REH cell (cell line): ENCODE measurements around the genes C10orf67, ARHGAP21 and ACBD5.

DNA sequence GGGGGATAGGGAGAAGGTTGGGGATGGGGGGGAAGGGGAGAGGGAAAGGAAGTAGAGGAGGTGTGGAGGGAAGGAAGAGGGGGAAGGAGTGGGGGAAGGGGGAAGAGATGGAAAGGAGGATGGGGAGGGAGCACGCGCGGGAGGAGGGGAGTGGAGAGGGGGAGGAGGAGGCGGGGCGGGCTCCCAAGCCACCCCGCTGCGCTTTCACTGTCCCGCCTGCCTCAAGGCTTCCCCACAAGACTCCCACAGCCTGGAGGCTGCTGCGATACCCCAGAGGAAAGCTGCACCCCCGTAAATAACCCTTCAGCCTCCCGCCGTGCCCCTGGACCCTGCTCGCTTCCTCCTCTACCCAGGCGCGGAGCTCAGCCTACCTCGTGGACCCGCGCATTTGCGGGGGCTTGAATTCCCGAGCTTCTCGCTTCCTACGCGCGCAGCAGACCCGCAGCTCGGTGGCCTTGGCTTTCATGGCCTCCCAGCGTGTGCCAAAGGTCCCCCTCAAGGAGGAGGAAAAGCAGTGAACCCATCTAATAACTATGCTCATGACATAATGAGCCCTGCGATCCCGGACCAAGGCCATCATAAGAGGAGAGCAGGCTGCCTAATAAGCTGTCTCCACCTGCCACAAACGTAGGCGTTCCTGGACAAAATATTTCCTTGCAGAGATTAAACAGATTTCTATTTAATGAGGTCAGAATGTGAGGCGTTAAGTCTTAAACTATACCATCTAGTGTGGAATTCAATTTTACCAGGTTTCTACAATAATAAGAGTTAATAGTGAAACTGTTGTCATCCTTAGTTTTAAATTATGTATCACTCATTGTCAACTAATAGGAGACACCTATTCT, at the start of gene C10orf67:
Gene C10orf67 (minus strand): TSS at position 600 of the 845 bp plus-strand sequence.
- PRO-cap = no peak

GRCh38 chr10:23369942-23370628, 25.5 kb upstream of the C10orf67 start:
- PRO-cap = no peak

DNA sequence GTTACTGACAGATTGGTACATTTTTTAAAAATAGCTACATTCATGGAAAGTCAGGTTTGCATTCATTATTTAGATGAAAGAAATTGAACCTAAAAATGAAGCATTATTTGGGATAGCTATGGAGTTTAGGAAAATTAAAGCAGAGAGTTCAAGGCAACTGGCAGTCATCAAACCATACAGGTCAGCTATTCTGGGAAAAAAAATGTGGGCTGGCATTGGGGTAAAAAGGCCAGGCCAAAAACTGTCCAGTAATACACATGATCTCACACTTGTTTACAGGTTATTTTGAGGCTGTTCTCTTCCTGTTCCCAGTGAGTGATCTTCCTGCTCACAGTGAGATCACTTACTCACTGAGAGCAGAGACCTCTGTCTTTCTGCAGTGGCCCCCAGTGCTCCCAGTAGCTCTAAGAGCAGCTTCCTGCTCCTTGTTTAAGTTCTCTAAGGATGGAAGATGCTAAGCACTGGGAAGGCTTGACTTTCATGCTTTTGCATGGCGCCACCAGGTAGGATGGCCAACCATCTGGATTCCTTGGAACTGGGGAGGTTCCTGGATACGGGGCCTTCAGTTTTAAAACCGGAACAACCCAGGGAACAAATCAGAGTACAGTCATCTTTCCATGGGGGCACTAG, 93.6 kb upstream of the KIAA1217 start:
- PRO-cap = no peak

GRCh38 chr10:24237605-24238410, 28.9 kb downstream of the KIAA1217 start:
- PRO-cap = no peak

DNA sequence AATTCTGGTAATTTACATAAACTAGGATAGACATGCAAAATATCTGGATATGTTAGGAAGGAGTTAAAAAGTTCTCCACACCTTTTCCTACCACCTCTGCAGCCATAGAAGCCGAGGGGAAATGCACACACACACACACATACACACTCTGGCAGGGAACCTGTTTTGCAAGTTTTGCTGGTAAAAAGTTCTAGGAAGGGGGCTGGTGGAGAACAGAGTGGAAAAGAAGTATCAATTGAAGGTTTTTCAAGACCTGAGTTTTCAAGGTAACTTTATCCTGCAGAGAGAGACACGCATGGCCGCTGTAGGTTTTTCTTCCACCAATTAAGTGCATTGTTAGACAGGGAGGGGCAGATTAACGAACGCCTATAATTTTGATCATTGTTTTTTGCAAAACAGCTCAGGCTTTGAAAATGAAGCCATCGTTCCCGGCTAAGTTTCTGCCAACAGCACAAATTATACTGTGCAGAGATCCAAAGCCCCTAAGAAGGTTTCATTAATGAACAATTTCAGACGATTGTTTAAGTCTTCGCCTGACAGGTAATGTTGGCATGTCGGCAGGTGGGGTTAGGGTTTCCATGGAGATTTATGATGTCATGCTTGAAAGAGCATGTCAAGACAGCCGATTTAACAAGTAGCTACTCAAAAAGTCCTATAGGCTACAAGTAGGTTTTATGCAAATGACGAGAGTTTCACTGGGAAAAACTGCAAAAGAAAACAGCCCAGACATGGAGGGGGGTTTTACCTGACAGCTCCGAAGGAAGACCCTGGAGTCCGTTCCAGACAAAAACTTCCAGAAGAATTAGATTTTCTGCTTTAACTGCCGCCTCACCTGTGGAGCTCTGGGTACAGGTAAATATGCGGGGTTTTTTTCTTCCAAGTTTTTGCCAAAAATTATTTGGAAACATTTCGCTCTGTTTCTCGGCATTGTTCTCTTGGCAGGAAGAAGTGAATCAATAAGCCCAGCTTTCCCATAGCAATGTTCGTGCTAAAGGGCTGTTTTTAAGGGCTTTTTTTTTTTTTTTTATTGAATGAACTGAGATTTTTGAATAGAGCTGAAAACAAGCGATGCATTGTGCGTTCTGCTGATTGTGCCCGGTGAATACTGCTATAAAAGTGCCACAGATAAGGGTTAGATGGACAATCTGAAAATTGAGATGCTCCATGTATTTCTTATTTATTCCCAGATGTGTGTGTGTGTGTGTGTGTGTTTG, 30.0 kb downstream of the KIAA1217 start:
- PRO-cap = no peak

GRCh38 chr10:24457740-24458567, 249.0 kb downstream of the KIAA1217 start:
- PRO-cap = no peak

- PRO-cap = no peak
These were observed 228.8 kb downstream of the ARHGAP21 start for GRCh38 chr10:24494789-24495417.

- PRO-cap = no peak
These were observed 7.4 kb downstream of the ARHGAP21 start for GRCh38 chr10:24716070-24716912.

DNA sequence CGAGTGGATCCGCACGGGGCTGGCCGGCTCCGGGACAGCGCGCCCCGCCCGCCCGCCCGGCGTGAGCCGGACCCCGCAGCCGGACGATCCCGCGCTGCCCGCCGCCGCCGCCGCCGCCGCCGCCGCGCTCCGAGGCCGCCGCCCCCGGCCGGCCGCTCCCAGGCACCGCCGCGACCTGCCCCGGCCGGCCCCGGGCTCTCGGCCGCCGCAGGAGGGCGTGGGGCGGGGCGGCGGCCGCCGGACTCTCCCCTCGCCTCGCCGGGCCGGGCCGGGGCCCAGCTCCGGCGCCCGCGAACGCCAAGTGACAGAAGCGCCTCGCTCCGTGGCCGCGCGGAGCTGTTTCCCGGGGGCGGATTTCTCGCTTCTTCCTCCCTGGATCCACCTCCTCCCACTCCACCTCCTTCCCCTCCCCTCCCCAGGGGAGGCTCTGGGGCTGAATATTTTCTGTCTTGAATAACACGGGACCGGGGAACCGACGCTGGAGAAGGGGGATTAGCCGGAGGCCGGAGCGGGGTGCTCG, at the start of gene ARHGAP21:
Gene ARHGAP21 (minus strand): TSS at position 312 of the 520 bp plus-strand sequence.
- PRO-cap = bidirectional peak, plus-strand start at position 440 of the sequence, minus-strand start at position 303 of the sequence

- PRO-cap = no peak
These were observed 82.9 kb downstream of the PRTFDC1 start for GRCh38 chr10:24869594-24869853.

- PRO-cap = no peak
These were observed 79.1 kb downstream of the PRTFDC1 start for GRCh38 chr10:24873116-24873853.

- PRO-cap = no peak
These were observed 13.2 kb downstream of the THNSL1 start for GRCh38 chr10:25029629-25030002.

- PRO-cap = no peak
These were observed 346.3 kb downstream of the GPR158 start for GRCh38 chr10:25521088-25521536.

DNA sequence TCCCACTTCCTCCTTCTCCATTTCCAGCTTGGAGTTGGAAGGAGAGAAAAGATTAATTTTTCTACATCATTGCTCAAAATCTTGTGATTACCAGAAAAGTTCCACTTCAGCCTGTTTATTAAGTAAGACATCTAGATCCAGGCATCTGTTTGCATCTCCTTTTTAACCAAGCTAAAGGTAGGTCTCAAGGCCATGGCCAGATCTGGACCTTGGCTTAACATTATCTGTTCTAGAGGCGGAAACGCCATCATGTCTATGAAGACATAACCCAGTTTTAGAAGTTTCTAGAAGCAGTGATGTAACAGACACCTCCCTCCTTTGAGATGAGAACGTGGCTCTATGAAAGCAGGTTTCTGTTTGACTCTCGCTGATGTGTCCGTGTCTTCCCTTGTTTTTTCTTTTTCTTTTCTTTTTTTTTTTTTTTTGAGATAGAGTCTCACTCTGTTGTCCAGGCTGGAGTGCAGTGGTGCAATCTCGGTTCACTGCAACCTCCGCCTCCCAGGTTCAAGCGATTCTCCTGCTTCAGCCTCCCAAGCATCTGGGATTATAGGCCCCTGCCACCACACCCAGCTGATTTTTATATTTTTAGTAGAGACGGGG, 36.7 kb downstream of the APBB1IP start:
- PRO-cap = no peak

GRCh38 chr10:26714604-26715267, 17.2 kb downstream of the PDSS1 start:
- PRO-cap = no peak

GRCh38 chr10:26861115-26861698, 449 bp upstream of the ABI1 start:
- PRO-cap = bidirectional peak, plus-strand start at chr10:26861350, minus-strand start at chr10:26860896

DNA sequence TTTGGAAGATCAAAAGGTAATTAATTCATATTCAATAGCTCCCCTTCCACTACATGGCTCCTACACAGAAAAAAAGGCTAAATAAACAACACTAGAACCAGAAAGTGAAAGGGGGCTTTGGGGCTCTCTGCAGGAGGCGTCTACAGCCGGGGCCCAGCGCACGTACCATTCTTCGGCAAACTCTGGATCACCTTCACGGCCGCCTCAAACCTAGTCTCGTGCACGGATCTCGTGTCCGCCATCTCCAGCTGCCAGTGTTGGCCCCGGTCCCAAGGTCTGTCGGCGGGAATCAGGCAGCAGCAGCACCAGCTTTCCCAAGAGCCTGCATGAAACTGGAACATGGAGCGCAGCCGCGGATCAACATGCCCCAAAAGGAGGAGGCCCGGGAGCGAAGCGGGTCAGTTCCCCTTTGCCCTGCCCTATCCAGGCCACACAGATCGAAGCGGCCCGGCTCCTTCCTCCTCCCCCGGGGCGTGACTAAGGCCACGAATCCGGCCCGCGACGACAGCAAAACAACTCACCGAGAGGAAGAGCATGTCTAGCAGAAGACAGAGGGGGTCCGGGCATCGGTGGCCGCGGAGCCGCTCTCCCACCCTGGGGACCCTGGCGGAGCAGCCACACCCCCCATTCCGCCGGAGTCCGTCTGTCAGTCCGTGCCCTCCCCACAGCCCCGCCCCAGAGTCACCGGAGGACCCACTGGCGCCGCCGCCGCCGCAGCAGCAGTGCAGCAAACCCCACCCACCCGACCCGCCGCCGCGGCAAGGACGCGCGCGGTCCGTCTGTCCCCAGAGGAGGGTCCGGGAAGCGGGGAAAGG, at the start of gene ACBD5:
Gene ACBD5 (minus strand): TSS at position 645 of the 815 bp plus-strand sequence.
- PRO-cap = unidirectional peak, plus-strand start at position 107 of the sequence; bidirectional peak, plus-strand start at position 207 of the sequence, minus-strand start at position 184 of the sequence; bidirectional peak, plus-strand start at position 544 of the sequence, minus-strand start at position 334 of the sequence; bidirectional peak, plus-strand start at position 788 of the sequence, minus-strand start at position 645 of the sequence

GRCh38 chr10:27319522-27320539, 79.2 kb upstream of the ACBD5 start:
- PRO-cap = no peak

DNA sequence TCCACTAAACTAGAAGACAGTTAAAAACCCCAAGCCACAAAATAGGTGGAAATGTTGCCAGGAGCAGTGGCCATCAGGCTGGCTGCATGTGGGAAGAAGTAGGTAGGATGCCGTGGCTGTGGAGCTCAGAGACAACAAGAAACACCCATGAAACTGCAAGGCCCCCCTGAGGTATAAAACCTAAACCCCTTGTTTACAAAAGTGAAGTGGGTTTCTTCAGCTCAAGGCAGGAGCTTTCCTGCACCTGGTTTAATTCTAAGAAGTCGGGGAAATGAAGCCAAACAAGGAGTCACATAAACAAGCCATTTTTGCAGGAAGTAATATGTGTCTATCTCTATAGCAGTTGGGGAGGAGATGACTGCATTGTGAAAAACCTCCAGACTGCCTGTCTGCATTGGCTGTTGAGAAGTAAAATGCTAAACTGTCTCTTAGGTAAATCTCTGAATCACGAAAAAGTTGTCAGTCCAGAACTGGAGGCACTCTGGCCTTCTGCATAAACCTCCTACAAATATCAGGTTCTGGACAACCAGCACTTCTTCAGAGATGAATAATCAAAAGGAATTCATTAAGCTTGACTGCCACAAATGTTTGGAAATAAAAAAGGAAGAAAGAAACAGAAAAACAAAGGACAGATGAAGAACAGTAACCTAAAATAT, 9.6 kb downstream of the RAB18 start:
- PRO-cap = no peak

DNA sequence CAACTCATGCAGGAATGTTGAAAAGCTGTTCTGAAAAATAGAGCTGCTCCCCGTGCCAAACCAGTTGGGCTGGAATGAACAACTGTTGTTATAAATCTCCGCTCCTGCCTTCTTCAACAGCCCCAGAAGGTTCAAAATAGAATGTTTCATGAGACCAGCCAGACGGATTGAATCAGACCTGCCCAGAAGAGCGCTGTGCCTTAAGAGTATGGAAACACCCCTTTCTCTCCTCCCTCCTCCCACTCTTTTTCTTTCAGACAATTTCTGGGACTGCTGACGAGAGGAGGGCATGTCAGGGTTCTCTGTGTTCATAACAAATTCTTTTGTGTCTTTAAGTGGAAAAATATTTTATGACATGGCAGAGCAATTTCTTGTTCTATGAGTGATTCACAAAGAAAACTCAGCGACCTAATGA, 116.9 kb downstream of the RAB18 start:
- PRO-cap = no peak